Measurements from ENCODE around the genes GTSF1L, HNF4A, ADA and CCN5.

DNA sequence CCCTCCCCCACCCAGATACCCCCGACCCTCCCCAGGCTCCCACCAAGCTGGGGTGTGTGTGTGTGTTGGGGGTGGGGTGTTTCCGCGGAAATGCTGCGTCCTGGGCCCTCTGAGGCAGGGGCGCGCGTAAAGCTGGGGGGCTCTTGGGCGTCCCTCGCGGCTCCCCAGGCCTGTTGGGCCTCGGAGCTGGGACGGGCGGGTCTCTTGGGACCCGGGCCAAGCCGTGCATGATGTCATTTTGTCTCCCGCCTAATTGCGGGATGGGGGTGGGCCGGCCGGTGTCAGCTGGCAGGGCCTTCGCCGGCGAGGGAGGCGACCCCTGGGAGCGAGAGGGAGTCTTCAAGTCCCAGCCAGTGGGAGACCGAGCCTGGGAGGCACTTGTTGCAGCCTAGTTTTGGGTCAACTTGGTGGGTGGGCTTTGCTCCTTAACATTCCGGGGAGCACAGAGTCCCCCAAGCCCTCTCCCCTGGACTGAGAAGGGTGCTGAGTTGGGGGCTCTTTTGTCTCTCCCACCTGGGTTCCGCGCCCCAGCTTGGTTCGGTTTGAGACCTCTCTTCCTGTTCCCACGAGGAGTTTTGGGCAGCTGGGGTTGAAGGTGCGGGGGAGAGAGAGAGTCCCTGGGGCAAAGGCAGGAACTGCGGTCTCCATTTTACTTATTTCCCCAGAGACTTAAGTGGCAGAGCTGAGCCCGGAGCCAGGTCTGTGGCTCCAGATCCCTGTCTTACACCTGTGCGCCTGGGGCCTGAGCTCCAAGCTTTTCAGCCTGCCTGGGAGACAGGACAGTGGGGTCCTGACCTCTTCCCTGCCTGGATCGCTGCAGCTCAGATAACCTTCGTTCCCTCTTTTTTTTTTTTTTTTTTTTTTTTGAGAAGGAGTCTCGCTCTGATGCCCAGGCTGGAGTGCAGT, 692 bp downstream of the MYBL2 start:
- PRO-cap, 3 experiments = no peak in any of the 3 experiments
- RAMPAGE, long total RNA = no peak

DNA sequence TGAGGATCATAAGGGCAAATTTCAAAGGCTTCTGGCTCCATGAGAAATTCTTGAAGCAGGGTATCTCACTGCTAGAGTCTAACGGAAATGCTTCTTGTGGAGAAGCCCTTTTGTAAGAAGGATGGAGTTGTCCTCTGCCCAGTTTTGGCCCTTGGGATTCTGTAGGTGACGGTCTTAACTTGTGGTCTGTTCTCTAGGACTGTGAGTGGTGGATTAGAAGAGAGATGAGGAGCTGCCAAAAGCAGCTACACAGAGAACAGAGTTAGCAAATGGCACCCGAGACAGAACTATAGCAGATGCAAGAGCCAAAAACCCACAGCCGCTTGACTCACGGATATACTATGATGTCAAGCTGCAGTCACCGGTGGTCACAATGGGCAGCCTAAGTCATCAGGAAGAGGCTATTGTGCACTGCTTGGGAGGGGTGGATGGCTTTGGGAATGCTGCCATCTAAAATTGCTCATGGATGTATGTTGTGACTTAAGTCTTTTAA, at the start of gene GTSF1L:
Gene GTSF1L, minus strand, starts transcription at position 349 of the 493 bp plus-strand sequence.
- PRO-cap, 3 experiments = no peak in any of the 3 experiments
- RAMPAGE, long total RNA = no peak

DNA sequence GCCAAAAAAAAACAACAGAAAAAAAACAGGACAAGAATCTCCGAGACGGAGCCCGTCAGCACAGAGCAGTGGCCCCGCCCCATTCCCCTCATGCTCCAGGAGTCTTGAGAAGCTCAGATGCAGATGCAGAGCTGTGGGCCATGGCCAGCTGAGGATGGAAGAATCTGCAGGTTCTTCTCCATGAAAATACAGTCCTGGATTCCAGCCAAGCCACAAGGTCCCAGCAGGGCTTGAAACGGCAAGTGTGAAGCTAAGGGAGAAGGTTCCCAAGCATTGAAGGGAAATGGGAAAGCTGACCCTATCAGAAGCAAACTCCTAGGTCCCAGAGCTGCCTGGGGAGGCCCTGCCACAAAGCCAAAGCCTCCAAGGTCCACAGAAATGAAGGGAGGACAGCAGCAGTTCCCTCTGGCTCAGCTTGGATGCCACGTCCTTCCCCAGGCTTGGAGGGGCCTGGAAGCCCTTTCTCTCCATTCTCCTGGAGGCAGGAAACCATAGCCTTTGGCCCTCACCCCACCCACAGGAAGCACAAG, 75.1 kb downstream of the JPH2 start:
- PRO-cap, 3 experiments = no peak in any of the 3 experiments
- RAMPAGE, long total RNA = no peak

DNA sequence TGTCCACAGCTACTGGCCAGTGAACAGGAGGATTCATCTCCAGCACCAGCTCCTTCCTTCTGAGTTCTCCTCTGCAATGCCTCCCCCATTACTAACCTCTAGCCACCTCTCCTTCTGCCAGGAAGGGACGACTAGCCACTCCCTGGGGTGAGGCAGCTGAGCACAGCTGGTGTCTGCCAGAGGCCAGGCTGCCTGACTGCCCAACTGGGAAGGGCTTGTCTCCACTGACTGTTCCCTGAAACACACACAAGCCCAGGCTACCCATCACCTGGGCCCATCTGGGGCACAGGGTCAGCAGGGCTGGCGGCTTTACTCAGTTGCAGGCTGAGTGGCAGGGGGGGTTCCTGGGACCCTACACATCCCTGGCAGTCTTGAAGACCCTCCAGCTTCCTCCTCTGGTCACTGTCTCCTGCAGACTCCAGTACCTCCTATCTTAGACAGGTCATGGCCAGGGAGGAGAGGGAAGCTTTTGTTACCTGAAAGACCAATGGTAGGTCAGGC, 12.3 kb upstream of the R3HDML start:
- PRO-cap, 3 experiments = no peak in any of the 3 experiments
- RAMPAGE, long total RNA = no peak

DNA sequence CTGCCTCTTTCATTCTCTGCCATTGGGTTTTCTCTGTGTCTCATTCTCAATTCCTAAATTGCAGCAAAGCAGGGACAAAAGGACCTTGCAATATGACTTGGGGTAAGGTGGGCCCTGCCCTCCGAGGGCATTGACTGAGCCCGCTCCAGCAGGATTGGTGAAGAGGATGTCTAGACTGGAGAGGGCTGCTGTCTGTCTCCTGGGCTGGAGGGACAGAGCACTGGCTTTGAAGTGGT, 278 bp upstream of the R3HDML start:
- PRO-cap, 3 experiments = no peak in any of the 3 experiments
- RAMPAGE, long total RNA = no peak

DNA sequence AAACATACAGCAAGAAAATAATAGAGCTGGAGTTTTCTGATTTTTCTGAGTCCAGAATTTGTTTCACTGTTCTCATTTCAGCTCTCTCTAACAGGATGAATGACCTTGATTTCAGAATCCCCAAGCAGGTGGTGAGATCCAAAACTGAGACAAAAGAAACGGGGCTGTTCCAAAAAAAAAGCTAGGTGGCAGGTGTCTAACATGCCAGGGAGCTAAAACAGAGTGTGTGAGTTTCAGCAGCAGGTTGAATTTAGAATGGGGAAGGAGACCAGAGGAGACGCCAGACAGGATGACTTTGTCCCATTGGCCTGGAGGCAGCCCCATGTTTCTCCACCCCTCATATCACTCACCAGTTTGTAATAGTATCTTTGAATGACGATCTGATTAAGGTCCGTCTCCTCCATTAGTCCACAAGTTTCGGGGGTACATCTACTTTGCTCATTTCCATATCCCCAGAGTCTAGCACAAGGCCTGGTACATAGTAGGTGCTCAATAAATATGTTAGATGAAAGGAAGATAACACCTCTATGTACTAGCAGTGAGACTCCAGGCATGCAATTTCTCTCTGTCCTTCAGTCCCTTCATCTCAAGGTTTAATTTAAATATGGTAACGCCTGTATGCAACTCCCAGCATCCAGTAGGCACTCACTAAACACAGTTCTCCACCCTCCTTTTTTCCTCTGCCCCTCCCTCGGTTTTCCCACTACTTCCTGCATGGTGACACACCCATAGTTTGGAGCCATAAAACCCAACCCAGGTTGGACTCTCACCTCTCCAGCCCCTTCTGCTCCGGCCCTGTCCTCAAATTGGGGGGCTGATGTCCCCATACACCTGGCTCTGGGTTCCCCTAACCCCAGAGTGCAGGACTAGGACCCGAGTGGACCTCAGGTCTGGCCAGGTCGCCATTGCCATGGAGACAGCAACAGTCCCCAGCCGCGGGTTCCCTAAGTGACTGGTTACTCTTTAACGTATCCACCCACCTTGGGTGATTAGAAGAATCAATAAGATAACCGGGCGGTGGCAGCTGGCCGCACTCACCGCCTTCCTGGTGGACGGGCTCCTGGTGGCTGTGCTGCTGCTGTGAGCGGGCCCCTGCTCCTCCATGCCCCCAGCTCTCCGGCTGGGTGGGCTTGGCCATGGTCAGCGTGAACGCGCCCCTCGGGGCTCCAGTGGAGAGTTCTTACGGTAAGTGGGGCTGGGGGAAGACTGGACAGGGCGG, at the start of gene HNF4A:
Gene HNF4A, plus strand, starts transcription at position 1,031 of the 1,219 bp plus-strand sequence.
- PRO-cap, 3 experiments = no peak in any of the 3 experiments
- RAMPAGE, long total RNA = no peak

DNA sequence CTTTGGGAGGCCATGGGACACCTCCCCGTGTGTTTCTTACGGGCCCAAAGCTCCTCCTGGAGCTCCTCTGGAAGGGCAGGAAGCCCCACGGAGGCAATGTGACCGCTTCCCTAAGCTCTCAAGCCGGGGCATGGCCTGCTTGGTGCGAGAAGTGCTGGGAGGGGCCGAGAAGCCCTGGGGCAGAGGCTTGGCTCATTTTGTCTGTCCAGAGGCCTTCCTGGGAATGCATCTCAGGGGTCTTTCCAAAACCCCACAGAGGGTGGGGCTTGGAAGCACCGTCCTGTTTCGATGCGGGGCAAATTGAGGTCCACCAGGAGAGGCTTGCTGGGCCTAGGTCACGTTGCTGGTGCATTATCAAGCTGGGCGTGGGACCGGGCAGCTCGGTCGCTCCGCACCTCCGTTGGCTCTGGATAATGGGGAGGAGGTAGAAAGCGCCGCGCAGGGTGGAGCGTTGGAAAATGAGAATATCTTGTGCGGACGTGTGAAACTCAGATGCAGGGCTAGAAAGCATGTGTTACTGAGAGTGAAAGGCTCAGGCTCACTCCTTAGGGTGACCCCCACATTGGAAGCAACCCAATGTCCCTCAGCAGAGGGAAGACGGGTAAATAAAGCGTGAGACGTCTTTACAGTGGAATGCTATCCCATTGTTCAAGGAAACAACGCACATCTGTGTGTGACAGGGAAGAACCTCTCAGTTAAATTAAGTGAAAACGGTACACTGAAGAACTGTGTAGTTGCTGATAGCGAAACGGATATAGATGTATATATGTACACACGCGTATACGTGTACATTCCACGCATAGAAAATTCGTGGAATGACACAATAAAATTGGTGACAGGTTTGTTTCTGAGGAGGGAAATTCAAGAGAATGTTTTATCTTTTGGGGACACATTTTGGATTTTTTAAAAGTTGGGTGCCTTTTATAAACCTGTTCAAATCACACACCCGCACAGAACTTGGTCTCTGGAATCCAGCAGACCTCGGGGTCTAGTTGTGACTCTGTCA, 704 bp downstream of the HNF4A start:
- PRO-cap, 3 experiments = no peak in any of the 3 experiments
- RAMPAGE, long total RNA = no peak

DNA sequence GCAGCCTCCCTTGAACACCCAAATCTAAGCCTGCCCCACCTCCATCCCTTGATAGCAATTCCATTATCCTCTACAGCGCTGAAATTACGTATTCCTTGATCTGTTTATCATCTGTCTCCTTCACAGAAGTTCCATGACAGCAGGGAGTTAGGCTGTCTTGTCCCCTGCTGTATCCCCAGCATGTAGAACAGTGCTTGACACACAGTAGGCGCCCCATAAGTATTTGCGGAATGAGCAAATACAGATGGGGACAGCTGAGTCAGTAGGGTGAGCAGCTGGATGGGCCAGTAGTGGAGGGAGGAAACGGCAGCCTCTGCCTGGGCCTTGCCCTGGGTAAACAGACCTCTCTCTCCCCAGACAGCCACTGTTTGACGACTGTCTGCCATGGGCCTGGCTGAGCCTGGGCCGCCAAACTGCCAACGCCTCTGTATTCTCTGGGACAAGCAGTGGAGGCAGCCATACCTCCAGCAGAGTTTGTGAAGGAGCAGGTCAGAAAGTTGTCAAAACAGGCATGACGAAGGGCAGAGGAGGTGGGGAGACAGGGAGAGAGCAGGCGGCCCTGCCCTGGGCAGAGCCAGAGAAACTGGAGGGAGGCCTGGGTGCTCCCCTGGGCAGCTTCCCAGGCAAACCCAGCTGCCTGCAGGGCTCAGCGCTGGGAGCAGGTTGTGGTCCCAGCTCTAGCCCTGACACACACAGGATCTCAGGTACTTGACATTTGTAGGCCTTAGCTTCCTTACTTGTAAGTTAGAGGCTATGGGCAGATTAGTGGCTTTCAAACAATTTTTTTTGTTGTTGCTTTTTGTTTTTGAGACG, 15.2 kb downstream of the HNF4A start:
- PRO-cap, 3 experiments = no peak in any of the 3 experiments
- RAMPAGE, long total RNA = no peak

DNA sequence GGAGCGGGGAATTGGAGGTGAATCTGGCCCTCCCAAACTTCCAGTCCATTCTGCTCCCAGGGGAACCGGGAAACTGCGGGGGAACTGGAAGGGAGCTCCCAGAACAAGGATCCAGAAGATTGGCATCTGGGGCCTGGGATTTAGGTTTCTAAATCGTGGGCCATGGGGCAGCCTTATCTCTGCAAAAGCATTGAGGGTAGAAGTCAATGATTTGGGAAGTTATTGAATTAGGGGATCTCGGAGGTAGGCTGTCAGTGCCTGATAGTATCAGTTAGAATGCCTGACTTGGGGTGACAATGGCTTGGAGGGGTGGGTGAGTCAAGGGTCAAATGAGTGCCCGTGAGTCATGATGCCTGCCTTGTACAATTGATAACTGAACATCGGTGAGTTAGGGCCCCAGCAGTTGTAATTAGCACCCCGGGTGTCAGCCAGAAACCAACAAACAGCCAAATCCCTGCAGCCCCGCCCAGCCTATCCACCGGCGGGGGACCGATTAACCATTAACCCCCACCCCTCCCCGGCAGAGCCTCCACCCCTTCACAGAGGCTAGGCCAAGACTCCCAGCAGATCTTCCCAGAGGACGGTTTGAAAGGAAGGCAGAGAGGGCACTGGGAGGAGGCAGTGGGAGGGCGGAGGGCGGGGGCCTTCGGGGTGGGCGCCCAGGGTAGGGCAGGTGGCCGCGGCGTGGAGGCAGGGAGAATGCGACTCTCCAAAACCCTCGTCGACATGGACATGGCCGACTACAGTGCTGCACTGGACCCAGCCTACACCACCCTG, 45.4 kb downstream of the HNF4A start:
- PRO-cap, 3 experiments = peak in 1 of 3 experiments; most common plus-strand start position 577 of the sequence (in 1)
- RAMPAGE, long total RNA = no peak

GRCh38 chr20:44410127-44410672, 54.7 kb downstream of the HNF4A start:
- PRO-cap, 3 experiments = no peak in any of the 3 experiments
- RAMPAGE, long total RNA = no peak

GRCh38 chr20:44447581-44448827, 27.7 kb upstream of the TTPAL start:
- PRO-cap, 3 experiments = no peak in any of the 3 experiments
- RAMPAGE, long total RNA = no peak

DNA sequence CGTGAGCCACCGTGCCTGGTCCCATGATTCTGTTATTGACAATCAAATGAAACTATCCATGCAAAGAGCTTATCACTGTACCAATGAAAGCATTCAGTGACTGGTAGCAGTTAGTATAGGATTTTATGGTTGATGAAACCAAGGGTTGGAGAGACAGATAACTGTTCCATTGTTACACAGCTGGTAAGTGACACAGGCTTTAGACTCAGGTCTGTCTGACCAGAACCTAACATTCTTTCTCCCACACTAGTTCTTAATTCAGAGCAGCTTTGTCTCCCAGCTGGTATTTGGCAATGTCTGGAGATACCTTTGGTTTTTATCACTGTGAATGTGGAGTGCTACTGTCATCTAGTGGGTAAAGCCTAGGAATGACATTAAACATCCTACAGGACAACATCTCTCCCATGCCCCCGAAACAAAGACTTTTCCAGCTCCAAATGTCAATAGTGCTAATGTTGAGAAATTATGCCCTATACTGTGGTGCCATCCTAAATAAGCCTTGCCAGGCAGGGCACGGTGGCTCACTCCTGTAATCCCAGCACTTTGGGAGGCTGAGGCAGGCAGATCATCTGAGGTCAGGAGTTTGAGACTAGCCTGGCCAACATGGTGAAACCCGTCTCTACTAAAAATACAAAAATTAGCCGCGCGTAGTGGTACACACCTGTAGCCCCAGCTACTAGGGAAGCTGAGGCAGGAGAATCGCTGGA, 4.2 kb upstream of the TTPAL start:
- PRO-cap, 3 experiments = no peak in any of the 3 experiments
- RAMPAGE, long total RNA = no peak

DNA sequence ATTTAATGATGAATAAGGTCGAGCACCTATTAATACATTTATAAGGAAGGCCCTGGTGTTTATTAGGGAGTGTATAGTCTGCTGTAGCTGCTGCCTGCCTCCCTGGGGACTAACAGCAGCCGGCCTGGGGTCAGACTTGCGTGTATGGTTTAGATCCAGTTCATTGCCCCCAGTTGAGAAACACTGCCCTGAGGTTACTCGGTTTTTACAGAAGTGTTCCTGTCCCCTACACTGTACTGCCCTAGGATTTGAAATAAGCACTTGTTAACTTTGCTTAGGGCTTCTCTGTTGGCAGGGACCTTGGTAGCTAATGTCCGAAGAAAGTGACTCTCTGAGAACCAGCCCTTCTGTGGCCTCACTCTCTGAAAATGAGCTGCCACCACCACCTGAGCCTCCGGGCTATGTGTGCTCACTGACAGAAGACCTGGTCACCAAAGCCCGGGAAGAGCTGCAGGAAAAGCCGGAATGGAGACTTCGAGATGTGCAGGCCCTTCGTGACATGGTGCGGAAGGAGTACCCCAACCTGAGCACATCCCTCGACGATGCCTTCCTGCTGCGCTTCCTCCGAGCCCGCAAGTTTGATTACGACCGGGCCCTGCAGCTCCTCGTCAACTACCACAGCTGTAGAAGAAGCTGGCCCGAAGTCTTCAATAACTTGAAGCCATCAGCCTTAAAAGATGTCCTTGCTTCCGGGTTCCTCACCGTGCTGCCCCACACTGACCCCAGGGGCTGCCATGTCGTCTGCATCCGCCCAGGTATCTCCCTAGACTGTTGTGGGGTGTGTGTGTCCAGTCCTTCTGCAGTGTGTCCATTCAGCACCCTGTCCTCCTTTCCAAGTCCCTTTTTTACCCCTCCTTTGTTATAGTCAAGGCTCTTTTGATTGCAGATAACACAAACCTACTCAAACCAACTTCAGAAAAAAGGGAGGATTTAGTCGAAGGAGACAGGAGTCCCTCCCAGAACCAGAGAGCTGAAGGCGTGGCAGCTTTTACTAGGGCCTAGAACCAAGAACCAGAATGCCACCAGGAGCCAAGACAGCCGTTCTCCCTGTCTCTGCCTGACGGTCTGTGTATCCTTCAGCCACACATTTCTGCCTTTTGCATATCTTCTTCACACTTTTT, 4.4 kb downstream of the TTPAL start:
- PRO-cap, 3 experiments = no peak in any of the 3 experiments
- RAMPAGE, long total RNA = no peak

DNA sequence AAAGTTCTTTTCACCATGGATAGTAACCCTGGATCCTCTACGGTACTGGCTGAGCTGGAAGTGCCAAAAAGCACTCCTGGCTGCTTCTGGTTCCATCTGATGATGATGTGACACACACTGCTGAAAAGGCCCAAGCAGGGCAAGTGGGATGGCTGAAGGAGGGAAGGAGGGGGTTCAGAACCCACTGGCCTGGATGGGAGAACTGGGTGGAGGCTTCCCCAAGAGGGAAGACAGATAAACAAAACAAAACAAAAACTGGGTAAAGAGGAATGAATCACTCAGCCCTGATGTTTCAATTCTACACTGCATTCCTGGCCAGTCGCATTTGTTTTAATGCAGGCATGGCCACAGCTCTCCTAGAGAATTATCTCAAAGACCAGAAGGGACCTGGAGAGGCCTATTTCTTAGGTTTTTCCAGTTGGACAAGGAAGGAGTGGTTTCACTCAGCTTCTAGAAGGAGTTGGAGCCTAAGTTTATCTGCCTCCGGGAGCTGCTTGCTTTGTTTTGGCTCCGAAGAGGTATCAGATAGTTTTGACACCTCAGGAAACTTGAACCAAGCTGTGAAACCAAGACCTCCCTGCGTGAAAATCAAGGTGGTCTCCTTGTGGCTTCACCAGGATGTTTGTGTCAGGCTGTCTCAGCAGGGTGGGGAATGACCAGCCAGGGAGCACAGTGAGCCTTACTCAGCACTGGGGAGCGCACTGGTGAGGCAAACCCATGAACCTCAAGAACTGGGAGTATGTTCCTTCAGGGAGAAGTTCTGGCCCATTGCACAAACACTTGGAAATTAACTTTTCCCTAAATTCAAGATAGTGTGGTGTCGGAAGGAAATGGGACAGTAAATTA, 16.1 kb downstream of the TTPAL start:
- PRO-cap, 3 experiments = no peak in any of the 3 experiments
- RAMPAGE, long total RNA = no peak

DNA sequence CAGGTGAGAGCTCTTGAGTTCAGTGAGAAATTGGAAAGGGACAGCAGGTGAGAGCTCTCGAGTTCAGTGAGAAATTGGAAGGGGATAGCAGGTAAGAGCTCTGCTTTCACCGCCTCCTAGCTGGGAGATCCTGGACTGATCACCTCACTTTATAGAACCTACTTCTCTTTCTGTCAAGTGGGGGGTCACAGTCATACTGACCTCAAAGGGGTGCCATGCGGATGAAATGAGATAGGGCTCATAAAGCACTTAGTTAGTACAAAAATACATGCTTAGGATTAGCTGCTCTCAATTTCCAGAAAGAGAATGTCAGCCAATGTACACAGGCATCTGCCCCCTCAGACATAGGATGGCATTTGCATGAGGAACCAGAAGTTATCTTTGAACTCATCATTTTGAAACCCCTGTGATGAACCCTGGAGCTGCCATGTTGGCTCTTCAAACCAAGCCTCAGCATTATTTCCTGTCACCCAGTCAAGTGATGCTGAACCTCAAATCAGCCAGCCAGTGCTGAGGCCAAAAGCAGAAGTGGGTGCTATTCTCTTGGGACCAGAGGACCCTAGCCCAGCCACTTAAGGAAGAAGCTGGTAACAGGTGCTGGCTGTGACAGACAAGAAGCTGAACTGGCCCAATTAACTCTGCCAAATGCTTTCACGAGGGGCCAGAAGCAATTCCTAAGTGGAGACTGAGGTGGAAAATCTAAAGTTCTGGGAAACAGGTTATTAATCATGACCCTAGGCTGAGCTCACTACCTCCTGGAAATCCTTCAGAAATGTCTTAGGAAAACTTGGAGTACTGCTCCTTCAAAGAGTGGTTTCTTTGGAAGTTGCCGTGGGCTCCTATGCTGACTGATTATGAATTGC, 3.8 kb downstream of the PKIG start:
- PRO-cap, 3 experiments = no peak in any of the 3 experiments
- RAMPAGE, long total RNA = no peak

DNA sequence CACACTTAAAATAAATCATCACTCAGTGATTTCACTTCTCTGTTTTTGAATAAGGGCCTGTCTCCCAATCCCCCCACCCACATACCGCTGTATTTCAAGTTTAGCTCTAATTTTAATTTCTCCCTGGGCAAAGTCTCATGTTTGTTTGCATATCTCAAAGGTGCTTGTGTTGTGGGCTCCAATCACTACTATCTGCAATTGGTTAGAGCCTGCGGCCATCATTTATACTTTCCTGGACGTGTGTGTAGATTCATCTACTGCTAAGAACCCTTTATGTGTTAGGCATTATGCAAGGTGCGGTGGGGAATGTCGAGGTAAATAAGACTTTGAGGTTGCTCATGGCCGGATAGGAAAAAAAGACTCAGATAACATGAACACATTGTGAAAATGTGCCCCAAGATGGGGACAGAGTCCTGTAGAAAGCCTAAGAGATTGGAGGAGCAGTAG, 5.3 kb downstream of the PKIG start:
- PRO-cap, 3 experiments = no peak in any of the 3 experiments
- RAMPAGE, long total RNA = no peak

GRCh38 chr20:44651495-44652116, at the start of gene ADA:
ADA (minus strand) TSS chr20:44651699.
- PRO-cap, 3 experiments = peak in 1 of 3 experiments; most common plus-strand start chr20:44651822 (in 1); most common minus-strand start chr20:44651689 (in 1)
- RAMPAGE, long total RNA = no peak

- PRO-cap, 3 experiments = no peak in any of the 3 experiments
- RAMPAGE, long total RNA = no peak
Observed at GRCh38 chr20:44714048-44714402, 1.1 kb upstream of the CCN5 start.

- PRO-cap, 3 experiments = no peak in any of the 3 experiments
- RAMPAGE, long total RNA = no peak
Observed at GRCh38 chr20:44714403-44715609, at the start of gene CCN5. CCN5 (plus strand) TSS chr20:44715369.

- PRO-cap, 3 experiments = no peak in any of the 3 experiments
- RAMPAGE, long total RNA = no peak
Observed at GRCh38 chr20:44716326-44716939, 1.3 kb downstream of the CCN5 start.

Measured in cerebellum (tissue), 5 donors.